ENCODE measurements around the gene CCDC188.

DNA sequence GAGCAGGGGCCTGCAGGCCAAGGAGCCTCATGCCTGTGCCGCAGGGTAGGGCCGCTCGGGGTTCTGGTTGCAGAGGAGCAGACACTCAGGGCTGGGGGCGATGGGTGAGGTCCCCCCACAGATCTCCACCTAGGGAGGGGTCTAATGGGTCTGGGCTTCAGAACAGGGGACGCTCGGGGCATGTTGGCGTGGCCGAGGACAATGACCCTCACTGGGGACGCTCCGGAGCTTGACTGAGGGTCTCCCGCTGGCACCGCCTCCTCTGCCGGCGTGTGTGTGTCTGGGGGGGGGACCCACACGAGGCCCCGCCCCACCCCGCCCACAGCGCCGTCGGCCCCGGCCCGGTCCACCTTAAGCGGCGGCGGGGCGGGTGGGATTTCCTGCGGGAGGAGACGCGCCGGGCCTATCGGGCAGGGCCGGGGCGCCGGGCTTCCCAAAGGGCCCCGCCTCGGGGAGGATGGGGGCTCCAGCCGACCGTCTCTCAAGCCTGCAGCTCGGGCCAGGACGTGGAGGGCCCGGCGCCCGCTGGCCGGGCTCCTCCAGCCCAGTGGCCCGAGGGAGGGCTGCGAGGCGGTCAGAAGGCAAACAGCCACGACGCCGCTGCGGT lies 684 bp upstream of the ZDHHC8 start:
- RRBS: 3% methylated on average over 21 of the region's 51 CpGs
CAGE:
- cytosol, long polyA plus RNA: no peak
- long polyA plus RNA: no peak
- nucleus, long polyA plus RNA: no peak

DNA sequence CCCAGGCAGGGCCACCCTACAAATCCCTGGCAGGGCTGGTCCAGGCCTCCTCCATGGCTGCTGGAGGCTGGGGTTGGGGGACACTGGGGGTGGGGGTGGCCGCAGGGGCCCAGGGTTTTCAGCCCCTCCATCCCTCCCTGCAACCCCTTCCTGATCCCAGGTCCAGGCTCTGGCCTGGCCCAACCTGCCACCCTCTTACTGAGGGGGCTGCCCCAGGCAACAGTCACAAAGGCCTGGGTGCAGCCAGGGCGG lies at the start of gene CCDC188:
Gene CCDC188 (minus strand): TSS at position 200 of the 252 bp plus-strand sequence.
- RRBS: no CpG with 5 or more reads among the region's 2 CpGs
CAGE:
- cytosol, long polyA plus RNA: no peak
- long polyA plus RNA: no peak
- nucleus, long polyA plus RNA: no peak

DNA sequence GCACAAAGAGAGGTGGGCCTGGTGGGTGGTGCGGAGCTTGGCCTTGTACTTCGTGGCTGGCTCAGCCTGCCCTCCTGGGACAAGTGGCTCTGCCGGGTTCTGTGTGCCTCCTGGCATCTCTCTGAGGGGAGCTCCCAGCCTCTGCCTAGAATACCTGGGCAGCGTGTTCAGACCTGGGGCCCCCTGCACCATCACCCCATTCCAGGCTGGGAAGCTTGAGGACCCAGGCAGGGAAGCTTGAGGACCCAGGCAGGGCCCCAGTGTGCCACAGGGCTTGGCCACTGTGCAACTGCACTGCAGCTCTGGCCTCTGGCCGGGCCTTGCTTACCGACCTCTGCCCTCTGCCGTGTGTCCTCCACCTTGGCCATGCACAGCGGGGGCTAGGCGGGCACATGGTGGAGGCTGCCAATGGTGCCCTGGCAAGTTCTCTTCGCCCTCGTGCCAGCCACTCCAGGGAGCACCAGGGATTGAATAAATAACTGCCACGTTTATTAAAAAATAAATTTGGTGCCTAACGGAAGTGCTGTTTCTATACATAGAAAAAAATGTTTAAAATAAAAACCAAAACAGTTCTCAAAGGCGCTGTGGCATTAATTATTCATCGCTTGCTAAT lies 46.1 kb downstream of the RTN4R start:
- RRBS: no CpG with 5 or more reads among the region's 15 CpGs
CAGE:
- cytosol, long polyA plus RNA: no peak
- long polyA plus RNA: no peak
- nucleus, long polyA plus RNA: no peak

DNA sequence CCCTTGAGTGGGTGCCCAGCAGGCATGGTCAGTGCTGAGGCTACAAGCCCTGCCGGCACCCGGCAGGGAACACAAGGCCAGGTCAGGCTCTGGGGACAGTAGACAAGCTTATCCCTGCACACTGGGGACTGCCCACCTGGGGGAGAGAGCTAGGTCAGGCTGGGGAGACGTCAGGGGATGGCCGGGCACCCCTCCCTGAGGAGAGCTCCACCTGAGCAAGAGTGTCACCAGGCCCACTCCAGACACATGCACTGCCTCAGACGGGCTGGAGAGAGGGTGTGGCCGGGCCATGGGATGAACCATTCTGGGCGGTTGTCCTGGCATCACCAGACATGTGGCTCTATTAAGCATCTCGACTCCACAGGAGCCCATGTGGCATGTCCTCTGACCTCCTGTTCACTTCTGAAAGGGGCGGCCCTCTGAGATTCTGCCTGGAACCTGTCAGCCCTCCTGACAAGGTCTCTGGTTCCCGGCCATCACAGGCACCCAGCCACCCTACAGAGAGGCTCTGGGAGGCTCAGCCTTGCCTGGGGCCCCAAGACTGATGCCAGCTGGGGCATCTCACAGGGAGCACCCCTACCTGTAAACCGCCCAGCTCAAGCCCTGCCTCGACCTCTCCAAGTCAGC lies 22.8 kb upstream of the RTN4R start:
- RRBS: 79% methylated on average over 2 of the region's 12 CpGs
CAGE:
- cytosol, long polyA plus RNA: no peak
- long polyA plus RNA: no peak
- nucleus, long polyA plus RNA: no peak

DNA sequence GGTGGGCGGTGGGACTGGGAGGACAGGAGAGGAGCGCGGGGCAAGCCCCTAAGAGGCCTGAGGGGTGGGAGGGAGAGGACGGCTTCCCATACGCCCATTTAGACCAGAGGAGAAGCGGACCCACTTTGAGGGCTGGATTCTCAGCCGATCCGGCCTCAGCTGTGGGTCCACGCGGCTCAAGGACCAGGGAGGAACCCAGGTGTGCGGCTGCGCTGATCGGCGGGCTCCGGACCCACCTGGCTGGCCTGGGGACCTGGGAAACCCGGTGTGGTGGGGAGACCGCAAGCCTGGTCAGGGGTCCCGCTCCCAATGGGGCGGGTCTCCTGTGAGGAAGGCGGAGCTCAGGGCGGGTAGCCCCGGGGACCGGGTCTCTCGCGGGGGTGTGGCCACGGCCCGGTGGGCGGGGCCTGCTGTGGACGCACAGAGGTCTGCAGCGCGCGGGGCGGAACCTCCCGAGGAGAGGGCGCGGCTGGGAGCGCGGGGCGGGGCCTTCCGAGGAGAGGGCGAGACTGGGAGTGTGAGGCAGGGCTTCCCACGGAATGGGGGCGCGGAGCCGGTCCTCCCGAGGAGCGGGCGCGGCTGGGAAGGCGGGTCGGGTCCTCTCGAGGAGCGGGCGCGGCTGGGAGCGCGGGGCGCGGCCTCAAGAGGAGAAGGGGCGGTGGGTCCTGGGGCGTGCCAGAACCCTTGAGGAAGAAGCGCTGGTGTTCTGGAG lies 21.1 kb downstream of the DGCR6L start:
- RRBS: 2% methylated on average over 13 of the region's 62 CpGs
CAGE:
- cytosol, long polyA plus RNA: no peak
- long polyA plus RNA: no peak
- nucleus, long polyA plus RNA: no peak

GRCh38 chr22:20301045-20301509 lies 18.8 kb downstream of the DGCR6L start:
- RRBS: no CpG with 5 or more reads among the region's 9 CpGs
CAGE:
- cytosol, long polyA plus RNA: no peak
- long polyA plus RNA: no peak
- nucleus, long polyA plus RNA: no peak

DNA sequence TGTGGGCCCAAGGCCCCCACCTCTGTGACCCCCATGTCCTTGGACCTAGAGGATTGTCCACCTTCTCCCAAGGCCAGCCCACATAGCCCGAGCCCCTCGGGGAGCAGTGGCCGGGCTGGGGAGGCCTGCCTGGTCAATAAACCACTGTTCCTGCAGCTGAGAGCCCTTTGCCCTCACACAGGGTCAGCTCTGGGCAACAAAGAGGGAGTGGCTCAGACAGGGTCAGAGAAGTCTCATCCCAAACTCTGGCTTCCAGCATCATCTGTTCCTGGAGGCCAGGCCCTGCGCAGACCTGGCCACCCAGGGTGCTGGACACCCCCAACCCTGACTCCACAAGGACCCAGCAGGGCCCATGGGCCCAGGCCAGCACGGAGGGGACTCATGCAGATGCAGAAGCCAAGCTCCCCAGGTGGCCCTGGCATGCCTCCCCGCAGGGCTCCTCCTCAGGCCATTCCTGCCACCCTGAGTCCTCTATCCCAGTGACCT lies 6.4 kb downstream of the DGCR6L start:
- RRBS: no CpG with 5 or more reads among the region's 6 CpGs
CAGE:
- cytosol, long polyA plus RNA: no peak
- long polyA plus RNA: no peak
- nucleus, long polyA plus RNA: no peak

DNA sequence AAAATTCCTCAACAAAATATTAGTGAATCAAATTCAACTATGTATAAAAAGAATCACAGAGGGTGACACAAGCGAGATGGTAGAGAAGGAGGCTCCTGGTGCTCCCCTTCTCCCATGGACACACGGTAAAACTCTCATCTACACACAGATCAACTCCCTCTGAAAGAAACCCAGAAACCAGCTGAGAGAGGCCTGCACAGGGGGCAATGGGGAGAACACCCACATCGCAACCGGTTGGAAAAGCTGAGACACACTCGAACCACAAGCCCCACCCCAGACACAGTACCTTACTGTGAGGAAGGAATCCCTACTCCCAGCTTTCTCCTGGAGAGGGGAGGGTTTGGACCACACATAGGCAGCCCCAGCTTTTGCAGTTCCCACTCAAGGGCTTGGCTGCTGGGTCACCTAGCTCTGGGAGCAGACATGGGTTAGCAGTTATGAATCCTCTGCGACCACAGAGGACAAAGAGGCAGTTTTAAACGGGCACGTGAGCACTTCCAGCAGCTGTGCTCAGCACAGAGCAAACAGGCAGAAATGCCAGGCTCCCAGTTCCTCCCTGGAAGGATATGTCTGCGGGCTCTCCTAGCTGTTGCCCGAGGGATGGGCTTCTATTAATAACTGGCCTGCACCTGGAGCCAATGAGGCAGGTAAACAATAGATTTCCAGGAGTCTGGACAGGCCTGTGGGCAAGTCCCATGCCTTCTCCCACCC lies 21.5 kb upstream of the ZNF74 start:
- RRBS: no CpG with 5 or more reads among the region's 10 CpGs
CAGE:
- cytosol, long polyA plus RNA: no peak
- long polyA plus RNA: no peak
- nucleus, long polyA plus RNA: no peak

GRCh38 chr22:20464664-20465447 lies 27.2 kb upstream of the SCARF2 start:
- RRBS: no CpG with 5 or more reads among the region's 29 CpGs
CAGE:
- cytosol, long polyA plus RNA: no peak
- long polyA plus RNA: no peak
- nucleus, long polyA plus RNA: no peak

DNA sequence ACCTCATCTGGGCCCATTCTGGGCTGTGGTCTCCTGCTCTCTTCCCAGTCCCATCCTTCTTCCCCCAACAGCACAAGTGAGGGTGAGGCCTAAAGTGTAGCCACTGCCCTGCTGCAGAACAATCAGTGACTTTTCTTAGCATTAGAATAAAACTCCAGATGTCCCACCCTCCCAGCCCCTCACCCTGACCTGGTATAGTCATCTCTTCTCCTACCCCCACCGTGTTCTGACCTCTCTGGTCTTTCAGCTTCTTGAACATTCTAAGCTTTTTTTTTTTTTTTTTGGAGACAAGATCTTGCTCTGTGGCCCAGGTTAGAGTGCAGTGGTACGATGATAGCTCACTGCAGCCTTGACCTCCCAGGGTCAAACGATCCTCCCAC lies 4.3 kb downstream of the MED15 start:
- RRBS: no CpG with 5 or more reads among the region's 3 CpGs
CAGE:
- cytosol, long polyA plus RNA: no peak
- long polyA plus RNA: no peak
- nucleus, long polyA plus RNA: no peak

DNA sequence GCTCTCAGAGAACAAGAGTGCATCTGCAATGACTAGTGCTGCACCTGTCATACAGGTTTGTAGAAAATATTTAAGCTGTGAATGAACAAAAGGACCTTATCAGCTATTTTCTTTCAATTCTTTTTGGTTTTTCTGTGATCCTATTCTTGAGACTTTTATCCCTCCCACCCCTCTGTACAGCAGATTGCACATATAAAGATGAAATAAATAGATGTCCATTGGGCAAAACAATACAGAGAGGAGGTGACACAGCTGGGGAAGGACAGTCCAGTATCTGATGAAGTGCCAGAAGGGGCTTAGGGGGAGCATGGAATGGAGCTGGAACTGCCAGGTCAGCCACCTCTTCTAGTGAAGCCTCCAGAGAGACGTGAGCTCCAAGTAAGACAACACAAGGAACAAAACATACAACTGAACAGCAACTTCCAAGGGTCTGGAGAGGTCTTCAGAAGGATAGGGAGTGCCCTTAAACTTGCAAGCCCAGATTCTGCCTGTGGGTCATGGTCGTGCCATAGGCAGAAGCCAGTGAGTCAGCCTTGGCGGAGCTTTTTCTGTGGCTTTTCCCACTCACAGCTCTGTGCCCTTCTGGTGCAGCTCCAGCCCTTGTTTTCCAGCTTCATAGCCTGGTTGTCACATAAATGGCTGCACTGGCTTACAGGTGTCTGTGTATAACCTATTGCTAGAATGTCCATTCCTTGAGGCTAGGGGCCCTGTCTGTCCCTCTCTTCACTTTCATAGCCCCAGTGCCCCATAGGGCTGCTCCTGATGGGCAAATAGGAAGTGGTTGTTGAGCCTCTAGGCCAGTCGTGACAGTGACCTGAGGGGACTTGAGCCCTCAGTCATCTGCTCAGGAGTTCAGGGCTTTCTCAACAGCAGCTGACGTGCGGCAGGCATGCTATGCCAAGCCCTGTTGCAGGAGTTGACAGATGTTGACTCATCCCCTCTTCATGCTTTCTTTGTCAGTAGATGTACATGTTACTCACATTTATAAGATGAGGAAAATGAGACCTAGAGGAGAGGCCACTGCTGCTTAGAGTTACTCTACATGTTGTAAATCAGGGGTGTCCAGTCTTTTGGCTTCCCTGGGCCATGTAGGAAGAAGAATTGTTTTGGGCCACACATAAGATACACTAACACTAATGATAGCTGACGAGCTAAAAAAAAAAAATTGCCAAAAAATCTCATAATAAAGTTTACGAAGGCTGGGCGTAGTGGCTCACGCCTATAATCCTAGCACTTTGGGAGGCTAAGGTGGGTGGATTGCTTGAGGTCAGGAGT lies 7.3 kb downstream of the MED15 start:
- RRBS: no CpG with 5 or more reads among the region's 10 CpGs
CAGE:
- cytosol, long polyA plus RNA: no peak
- long polyA plus RNA: no peak
- nucleus, long polyA plus RNA: no peak

- RRBS: no CpG with 5 or more reads among the region's 20 CpGs
CAGE:
- cytosol, long polyA plus RNA: no peak
- long polyA plus RNA: no peak
- nucleus, long polyA plus RNA: no peak
These were observed 61.6 kb downstream of the MED15 start for GRCh38 chr22:20568813-20569660.

- RRBS: no CpG with 5 or more reads among the region's 3 CpGs
CAGE:
- cytosol, long polyA plus RNA: no peak
- long polyA plus RNA: no peak
- nucleus, long polyA plus RNA: no peak
These were observed 126.7 kb downstream of the MED15 start for GRCh38 chr22:20634107-20634544.

DNA sequence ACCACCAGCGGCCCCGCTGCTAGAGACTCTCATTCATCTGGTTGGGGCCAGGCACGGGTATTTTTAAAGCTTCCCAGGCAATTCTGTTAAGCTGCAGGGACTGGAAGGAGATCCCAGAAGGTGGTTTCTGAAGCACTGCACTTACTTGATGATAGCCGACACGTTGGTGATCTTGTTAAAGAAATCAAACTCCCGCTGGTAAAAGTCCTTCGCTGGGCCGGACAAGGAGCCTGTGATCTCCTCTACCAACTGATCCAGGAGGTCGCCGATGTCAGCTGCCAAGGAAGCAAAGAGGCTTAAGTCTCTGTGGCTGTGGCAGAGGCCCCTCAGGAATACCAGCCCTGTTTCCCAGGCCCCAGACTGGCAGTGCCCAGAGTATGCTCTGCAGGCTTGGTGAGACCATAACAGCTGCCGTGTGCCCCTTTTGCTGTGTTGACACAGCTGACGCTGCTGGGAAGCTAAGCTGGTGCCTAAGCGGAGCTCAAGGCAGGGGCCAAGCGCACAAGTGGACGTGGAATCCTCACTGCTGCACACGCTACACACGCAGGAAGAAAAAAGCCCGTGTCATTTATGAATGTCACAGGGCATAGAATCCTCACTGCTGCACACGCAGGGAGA lies 55.3 kb upstream of the SERPIND1 start:
- RRBS: no CpG with 5 or more reads among the region's 19 CpGs
CAGE:
- cytosol, long polyA plus RNA: no peak
- long polyA plus RNA: no peak
- nucleus, long polyA plus RNA: no peak

GRCh38 chr22:20819656-20819990 lies 39.0 kb downstream of the PI4KA start:
- RRBS: no CpG with 5 or more reads among the region's 8 CpGs
CAGE:
- cytosol, long polyA plus RNA: no peak
- long polyA plus RNA: no peak
- nucleus, long polyA plus RNA: no peak

GRCh38 chr22:20865384-20866855 lies 7.1 kb downstream of the SNAP29 start:
- RRBS: no CpG with 5 or more reads among the region's 22 CpGs
CAGE:
- cytosol, long polyA plus RNA: no peak
- long polyA plus RNA: no peak
- nucleus, long polyA plus RNA: no peak

GRCh38 chr22:20867115-20868359 lies 8.7 kb downstream of the SNAP29 start:
- RRBS: no CpG with 5 or more reads among the region's 15 CpGs
CAGE:
- cytosol, long polyA plus RNA: no peak
- long polyA plus RNA: no peak
- nucleus, long polyA plus RNA: no peak

GRCh38 chr22:20957538-20958114 lies 9.4 kb upstream of the AIFM3 start:
- RRBS: under 1% methylated on average over 7 of the region's 38 CpGs
CAGE:
- cytosol, long polyA plus RNA: no peak
- long polyA plus RNA: no peak
- nucleus, long polyA plus RNA: no peak

DNA sequence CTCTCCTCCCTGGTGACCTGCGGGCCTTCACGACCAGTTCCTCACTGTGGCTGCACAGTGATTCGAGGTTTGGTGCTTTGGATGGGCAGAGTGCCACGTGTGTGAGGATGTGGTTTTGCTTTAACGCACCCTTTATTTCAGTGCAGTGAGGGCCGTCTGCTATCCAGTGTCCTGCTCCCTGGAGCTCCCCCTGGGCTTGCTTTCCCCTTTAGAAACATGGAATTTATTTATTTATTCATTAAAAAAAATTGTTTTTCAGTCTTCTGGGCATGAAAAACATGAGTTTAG lies 7.7 kb downstream of the LZTR1 start:
- RRBS: no CpG with 5 or more reads among the region's 6 CpGs
CAGE:
- cytosol, long polyA plus RNA: no peak
- long polyA plus RNA: no peak
- nucleus, long polyA plus RNA: no peak

- RRBS: 100% methylated on average over 1 of the region's 8 CpGs
CAGE:
- cytosol, long polyA plus RNA: no peak
- long polyA plus RNA: no peak
- nucleus, long polyA plus RNA: no peak
These were observed 3.1 kb downstream of the SLC7A4 start for GRCh38 chr22:21029308-21029652.